ENCODE measurements around the genes SLC22A10 and RCOR2.

GRCh38 chr11:63023624-63024483 lies 8.2 kb upstream of the SLC22A8 start:
- PRO-cap = no peak

GRCh38 chr11:63244424-63245231 lies 1.2 kb upstream of the SLC22A25 start:
- PRO-cap = no peak

DNA sequence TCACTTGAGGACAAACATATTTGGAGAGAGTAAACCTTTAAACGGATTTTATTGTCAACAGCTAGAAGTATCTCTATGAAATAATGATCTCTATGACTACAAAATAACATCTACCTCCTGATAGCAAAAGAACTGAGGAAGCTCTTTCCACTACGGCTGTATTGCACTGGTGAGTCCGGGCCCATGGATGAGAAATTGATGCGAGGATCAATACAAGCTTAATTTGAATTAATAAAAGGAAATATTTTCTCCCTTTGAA lies at the start of gene SLC22A10:
TSS of gene SLC22A10 (plus strand) at position 51 of the 259 bp plus-strand sequence.
- PRO-cap = no peak

- PRO-cap = no peak
Measured at GRCh38 chr11:63306048-63306542, 16.4 kb downstream of the SLC22A10 start.

DNA sequence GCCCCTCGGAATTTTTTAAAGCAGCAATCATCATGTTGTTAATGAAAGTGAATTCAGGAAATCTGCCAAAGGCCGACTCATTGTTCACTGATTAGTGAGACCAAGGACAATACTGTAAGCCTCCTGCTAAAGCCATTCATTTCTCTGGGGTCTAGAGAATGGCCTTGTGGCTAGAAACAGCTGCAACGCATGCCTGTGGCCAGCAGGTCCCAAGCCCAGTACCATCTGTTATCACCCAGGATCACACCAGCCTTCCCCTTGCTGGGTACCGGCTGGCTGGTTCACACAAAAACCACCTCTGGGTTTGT lies 1.2 kb downstream of the PLAAT5 start:
- PRO-cap = no peak

DNA sequence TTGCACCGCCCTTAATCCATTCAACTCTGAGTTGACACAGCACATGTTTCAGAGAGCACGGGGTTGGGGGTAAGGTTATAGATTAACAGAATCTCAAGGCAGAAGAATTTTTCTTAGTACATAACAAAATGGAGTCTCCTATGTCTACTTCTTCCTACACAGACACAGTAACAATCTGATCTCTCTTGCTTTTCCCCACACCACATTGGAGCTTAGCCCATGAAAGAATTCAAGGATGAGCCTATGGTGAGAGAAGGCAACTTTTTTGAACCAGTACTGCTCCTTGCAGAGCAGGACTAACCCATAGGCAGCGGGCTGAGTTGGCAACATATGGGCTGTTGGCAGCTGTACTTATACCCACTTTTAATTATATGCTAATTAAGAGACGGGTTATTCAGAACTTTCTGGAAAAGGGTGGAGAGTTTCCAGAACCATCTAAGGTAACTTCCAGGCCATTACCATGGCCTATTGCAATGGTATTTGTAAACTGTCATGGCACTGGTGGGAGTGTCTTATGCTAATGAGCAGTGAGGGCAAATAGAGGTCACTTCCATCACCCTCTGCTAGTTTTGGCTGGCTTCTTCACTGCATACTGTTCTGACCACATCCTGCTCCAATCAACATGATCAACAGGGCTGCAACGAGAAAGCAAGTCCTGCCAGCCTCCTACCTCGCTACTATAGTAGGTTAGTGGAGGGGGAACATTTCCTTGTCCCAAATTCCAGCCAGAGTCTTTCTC lies 5.4 kb upstream of the PLAAT4 start:
- PRO-cap = bidirectional peak, plus-strand start at position 623 of the sequence, minus-strand start at position 325 of the sequence

DNA sequence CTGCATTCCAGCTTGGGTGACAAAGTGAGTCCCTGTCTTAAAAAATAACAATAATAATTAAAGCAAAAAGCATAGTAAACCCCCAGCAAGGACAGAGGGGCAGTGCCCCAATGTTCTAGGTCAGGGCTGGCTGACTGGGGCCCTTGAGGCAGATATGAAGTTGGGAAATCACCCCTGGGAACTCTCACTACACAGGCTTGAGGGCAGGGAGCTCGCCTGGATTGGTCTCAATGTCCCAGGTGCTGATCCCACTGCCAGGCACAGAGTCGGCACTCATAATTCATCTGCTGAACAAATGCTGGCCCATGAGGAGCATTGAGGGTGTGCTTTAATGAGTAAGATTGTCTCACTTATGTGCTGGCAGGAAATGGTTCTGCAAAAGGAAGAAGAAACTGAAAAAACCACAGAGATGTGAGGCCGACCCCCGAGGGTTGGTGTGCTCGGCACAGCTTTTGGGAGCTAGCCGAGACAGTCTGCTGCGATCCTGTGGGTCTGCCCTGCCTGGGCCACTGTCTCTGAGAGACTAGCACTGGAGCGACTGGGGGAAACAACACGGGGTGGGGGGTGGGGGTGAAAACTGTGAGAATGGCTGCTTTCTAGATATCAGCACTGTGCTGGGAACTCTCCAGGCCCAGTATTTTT lies 9.4 kb downstream of the PLAAT2 start:
- PRO-cap = no peak

- PRO-cap = bidirectional peak, plus-strand start at chr11:63561085, minus-strand start at chr11:63560886
Measured at GRCh38 chr11:63560554-63561257, 2.5 kb downstream of the PLAAT2 start.

GRCh38 chr11:63631348-63631736 lies 17.1 kb upstream of the PLAAT3 start:
- PRO-cap = bidirectional peak, plus-strand start at chr11:63631677, minus-strand start at chr11:63631521

DNA sequence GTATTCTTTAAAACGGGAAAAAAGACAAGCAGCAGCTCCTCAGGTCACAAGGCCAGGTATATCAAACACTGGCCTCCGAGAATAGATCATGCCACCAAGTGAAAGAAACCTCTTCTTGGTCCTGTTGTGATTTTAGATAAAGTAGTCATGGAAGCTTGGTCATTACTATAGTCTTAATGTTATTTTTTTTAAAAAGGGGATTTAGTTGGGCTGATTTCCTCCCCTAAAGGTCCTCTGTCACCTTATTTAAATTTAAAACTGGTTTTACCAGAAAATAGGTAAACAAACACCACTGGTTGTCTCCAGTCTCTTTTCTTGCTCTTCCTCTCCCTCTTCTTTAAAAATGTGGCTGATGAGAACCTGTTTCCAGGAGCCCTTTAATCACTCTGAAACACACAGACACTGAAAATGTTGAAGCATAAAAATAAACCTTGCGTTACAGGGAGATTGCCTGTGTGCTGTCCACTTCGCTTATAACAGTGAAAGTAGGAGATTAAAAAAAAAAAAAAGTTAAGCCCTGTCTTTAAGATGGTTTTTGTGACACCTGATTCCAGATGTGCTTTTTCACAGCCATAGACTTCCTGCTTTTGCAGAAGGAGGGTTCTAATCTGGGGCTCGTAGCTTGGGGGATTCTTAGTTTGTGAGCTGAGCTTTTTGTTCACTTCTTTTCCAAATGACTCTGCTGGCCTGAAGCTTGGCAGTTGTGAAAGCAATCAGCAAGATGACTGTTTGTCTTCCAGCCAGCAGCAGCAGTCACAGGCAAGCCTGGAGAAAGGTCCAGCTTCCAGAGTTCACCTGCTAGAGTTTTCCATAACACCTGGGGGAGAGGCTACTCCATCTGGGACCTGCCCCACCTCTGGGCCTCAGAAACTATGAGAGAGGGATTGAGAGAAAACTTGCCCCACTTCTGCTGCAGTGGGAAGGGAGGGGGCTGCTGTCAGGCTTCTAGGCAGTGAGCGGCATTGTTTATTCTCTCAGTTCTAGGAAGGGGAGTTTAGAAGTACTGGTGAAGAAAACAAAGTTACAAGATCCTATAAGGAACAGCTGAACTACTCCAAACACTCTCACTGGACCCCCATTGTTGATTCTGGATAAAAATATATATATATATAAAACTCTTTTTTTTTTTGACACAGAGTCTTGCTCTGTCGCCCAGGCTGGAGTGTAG lies 4.0 kb downstream of the MARK2 start:
- PRO-cap = no peak

DNA sequence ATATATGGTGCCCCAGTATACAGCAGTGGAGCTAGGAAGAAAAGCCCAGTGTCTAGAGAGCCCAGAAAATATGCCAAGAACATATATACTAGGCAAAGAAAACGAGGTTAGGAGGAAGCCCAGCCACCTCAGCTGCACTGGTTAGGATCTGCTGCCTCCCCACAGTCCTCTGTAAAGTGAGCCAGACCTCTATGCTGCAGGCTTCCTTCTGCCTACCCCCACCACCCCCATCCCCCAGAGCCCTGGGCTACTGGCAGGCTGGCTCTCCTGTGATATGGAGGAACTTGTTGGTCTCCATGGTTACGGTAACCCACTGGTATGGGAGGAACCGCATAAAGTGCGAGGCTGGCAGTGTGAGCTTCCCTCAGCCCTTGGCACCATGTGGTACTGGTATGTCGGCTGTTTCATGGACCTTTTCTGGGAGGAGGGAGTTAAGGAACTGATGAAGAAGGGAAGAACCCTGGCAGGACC lies 34.2 kb downstream of the RCOR2 start:
- PRO-cap = no peak

GRCh38 chr11:63888120-63889202 lies 28.5 kb downstream of the RCOR2 start:
- PRO-cap = bidirectional peak, plus-strand start at chr11:63888583, minus-strand start at chr11:63888453; bidirectional peak, plus-strand start at chr11:63888780, minus-strand start at chr11:63888701

GRCh38 chr11:63915321-63916270 lies 1.4 kb downstream of the RCOR2 start:
- PRO-cap = no peak

DNA sequence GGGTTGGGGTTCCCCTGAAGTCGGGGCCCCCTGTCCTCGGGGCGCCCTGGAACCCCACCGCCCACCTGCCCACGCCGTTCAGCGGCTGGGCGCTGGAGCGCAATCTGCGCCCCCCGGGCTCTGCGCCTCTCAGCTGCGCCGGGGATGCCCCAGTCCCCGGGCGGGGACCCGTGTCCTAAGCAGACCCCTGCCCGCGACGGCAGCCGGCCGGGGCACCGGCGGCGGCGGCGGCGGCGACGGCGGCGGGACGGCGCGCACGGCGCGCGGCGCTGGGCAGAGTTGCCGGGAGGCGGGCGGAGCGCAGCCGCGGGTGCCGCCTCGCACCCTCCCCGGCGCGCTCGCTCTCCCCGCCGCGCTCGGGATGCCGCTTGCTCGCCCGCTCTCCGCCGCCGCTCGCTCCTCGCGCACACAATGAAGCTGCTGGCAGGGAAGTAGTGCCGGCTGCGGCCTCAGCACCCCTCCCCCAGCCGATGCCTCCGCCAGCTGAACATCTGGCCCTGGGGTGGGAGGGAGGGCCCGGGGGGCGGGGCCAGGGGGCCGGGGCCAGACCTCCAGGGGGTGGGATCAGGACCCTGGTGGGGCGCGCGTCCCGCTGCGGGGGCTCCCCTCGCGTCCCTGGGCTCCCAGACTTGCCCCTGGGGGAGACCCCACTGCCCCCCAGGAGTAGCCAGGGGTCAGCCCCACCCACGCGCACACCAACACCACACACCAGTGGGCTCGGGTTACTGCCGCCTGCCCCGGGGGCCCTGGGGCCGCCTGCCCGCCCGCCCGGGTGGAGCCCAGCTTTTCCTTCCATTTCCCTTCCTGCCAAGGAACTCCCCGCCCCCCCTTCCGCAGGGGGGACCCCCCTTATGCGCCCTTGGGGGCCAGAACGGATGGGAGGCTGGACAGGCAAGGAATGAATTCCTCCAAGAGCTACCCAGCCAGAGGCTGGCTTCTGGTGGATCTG lies at the start of gene RCOR2:
TSS of gene RCOR2 (minus strand) at position 413 of the 949 bp plus-strand sequence.
- PRO-cap = bidirectional peak, plus-strand start at position 554 of the sequence, minus-strand start at position 410 of the sequence

GRCh38 chr11:63986619-63987463 lies 603 bp downstream of the OTUB1 start:
- PRO-cap = bidirectional peak, plus-strand start at chr11:63986840, minus-strand start at chr11:63986756

- PRO-cap = no peak
Measured at GRCh38 chr11:64148152-64148820, 17.6 kb downstream of the MACROD1 start.

GRCh38 chr11:64195505-64196104 lies 9.6 kb downstream of the STIP1 start:
- PRO-cap = no peak

DNA sequence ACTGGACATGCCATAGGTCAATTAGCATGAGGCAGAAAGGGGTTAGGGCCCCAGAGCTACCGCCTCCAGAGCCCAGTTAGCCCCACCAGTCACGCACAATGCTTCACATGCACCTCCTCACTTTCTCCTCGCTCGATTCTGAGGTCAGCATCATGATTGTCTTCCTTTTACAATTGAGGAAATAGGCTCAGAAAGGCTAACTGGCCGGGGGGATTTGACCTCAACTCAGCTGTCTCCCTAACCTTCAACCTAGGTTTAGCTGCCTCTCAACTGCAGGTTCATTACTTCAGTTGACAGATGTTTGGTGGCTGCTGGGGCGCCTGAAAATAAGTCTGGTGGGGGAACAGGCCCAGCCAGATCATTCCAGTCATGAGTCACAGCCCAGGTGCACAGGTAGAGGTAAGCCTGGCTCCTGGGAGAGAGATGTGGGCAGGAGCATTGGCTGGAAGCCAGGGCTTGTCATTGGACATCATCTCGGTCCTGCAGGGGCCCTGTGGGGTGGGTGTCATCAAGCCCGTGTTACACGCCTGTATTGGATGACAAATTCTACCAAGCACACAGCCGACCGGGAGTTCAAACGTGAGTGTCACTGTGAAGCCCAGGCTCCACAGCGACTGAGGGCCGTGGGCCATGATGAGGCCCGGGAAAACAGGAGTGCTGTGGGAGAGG lies 625 bp upstream of the ENSG00000286264 start:
- PRO-cap = bidirectional peak, plus-strand start at position 438 of the sequence, minus-strand start at position 368 of the sequence

- PRO-cap = no peak
Measured at GRCh38 chr11:64250700-64251247, 556 bp upstream of the PLCB3 start.

- PRO-cap = no peak
Measured at GRCh38 chr11:64265631-64266199, 14.4 kb downstream of the PLCB3 start.

All from Calu3 (cell line).